Brain (tissue), 1 donor: ENCODE results near the genes IGSF3 and VTCN1.

DNA sequence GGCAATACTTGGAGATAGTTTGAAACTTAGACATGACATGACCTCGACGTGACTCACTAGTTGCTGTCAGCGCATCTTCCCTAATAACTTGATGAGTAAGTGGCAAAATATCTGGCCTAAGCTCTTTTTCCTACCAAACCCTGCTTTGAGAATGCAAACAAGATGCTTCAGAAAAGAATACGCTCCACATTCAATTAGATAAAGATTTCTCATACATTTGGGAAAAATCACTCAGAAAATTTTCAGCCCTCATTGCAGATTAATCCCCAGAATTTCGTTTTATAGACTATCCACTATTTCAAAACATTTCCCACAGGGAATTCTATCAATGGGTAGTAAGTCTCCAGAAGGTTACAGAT lies 79.6 kb upstream of the TSPAN2 start:
- RRBS = no CpG with 5 or more reads among the region's 5 CpGs

DNA sequence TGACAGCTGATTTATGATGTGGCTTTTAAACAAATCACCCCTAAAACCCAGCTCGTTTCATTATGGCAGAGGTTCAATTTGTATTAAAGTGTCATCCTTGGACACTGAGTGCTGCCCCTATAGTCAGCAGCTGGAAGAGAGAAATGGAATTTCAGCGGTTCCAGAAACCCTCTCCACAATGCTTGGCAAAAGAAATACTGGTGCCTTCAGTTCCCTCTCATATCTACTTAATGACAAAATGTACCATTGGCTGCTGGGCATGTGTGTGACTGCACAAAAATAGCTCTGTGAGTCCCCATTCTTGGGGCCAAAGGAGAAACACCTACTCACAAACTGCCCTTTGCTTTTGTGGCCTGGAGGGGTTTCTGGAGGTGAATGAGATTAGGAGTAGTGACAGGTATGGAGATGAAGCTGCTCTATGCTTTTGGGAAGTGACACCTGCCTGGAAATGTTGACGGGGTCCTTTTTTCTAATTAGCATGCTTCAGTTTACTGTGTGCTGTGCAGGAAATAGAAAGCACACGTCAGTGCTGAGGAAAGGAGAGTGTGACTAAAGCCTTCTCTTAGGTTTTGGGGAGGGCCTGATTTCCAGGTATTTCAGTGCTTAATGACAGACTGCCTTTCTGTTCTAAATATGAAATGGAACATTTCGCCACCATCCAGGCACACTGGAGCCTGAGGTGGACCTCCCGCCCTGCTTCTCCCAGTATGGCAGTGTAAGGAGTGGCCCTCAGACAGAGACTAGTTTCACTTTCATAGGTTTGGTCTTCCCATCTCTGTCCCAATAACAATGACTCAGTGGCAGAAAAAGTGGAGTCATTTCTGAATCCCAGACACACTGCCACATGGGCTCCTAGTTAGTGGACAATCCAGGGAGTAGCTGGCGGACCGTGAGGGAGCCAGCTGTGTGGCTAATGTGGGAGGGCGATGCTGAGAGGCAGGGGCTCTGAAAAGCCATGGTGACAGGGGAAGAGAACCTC lies 95.3 kb upstream of the TSPAN2 start:
- RRBS = no CpG with 5 or more reads among the region's 9 CpGs

DNA sequence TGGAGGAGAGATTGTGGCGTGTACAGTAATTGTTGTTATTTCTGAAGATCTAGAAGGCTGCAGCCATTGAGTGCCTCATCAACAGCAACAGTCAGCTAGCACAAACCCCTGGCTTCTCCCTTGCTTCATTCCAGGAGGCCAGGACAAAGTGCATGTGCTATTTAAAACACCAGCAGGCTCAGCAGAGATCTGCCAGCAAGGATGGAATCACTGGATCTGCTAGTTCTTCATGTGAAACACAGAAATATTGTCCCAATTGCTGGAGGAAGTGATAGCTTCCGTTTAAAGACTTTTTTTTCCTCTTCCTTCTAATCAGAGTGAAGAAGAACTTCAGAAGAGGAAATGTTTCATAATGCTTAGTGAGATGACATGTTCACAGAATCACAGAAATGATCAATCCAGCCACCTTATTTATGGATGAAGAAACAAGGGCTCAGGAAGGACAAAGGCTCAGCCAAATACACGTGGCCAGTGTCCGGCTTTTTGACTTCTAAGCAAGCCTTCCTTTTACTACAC lies 3.0 kb upstream of the NGF start:
- RRBS = no CpG with 5 or more reads among the region's 4 CpGs

DNA sequence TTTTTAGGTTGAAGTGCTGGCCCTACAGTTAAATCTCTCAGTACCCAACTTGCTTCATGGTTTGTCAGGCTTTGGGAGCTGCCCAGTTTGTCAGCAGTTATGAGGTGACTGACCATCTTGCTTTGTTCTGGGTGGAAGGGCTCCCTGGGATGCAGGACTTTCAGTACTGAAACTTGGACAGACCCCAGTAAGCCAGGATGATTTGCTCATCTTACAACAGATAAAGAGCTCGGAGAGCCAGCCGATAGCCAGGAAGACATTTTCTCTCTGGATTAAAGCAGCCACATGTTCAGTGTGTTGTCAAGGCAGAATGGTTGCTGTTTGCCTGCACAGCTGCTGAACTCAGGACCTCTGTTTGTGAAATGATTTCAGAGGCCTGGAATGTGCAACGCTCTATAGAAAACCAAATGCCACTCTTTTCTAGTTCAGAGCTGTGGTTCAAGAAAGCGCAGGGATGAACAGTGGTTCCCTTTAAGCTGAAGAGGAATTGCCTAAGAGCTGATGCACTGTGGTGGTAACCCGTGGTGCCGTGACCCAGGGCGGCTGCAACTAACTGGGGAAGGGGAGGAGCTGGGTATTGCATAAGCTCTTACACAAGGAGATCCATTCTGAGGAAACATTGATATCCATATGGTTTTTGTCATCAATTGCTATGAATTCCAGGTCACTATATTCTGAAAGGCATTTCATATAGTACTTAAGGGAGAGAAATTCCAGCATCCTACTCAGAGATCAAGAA lies 40.7 kb downstream of the CASQ2 start:
- RRBS = no CpG with 5 or more reads among the region's 7 CpGs

- RRBS = no CpG with 5 or more reads among the region's 11 CpGs
Measured at GRCh38 chr1:116138919-116139372, 27.7 kb downstream of the MAB21L3 start.

GRCh38 chr1:116333828-116334573 lies 39.0 kb upstream of the ATP1A1 start:
- RRBS = no CpG with 5 or more reads among the region's 4 CpGs

DNA sequence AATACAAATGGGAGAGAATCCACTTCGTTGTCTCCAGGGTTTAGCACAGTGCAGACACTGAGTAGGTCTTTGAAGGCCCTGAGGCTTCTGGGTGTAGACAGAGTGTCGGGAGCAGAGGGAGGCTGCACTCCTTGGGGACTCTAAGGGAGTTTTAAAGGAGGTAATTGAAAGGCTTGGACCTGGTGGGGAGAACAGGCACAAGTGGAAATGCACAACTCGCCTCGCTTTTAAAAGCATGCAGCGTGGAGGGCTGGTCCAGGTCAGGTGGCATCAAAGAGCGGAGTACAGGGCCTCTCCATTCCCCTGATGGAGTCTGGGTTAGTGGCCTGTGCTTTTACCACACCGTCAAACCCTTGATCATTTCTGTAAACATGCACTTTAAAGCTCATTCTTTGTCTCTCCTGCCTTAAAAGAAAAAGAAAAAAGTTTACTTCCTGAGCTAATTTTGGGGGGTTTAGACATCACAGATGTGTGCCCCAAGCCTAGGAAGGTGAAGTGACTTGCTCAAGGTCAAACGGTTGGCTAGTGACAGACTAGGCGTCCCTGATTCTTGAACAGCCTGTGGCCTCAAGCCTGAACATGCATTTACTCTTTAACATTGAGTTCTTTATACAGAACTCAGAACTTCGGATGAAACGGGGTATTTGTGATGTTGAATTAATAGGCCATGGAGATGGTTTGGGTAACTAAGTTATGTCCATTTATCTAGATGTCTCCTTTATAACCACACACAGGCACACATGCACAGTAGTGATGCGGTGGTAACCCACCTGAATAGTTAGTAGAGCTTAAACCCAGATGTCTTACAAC lies 1.9 kb downstream of the ATP1A1 start:
- RRBS = no CpG with 5 or more reads among the region's 12 CpGs

DNA sequence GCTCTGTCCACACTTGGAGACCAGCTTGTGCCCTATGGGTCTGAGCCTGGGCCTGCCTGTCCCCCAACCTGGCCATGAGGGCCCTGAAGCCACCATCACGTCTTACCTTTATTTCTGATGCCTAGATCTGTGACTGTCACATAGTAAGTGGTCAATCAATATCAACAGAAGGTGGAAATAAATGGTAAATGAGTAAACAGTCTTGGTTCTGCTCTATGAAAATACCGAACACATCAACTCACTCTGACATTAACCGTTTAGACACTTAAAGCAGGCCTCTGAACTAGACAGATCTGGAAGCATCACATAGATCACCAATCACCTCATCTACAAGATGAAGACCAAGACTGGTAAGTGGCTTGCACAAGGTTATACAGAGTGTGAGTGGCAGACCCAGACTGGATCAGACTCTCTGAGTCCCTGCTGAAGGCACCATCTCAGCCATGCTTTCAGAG lies 79.6 kb downstream of the CD58 start:
- RRBS = no CpG with 5 or more reads among the region's 3 CpGs

GRCh38 chr1:116666932-116668106 lies at the start of gene IGSF3:
Gene IGSF3 (minus strand): TSS chr1:116667733.
- RRBS = 2% methylated on average over 54 of the region's 110 CpGs

- RRBS = no CpG with 5 or more reads among the region's 7 CpGs
Measured at GRCh38 chr1:116755231-116755651, 1.0 kb downstream of the CD2 start.

DNA sequence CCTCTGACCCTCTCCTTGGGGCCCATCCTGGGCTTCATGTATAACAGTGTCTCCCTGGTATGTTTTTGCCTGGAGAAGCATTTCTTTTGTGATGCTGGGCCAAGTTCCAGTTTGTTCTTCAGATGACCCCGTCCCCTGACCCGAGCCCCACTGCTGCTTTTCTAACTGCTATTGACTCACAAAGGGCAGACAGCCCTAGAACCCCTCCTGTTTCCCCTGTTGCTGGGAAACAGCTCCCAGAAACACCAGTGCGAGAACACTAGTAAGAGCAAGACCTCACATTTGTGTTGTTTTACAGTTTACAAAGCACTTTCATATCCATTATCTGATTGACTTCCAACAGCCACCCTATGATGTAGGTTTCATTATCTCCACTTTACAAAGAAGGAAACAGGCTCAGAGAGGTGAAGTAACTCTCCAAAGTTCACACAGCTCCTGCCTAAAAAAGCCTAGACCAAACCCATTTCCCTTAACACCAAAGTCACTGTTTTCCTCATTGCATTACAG lies 9.1 kb downstream of the CD2 start:
- RRBS = no CpG with 5 or more reads among the region's 3 CpGs

- RRBS = no CpG with 5 or more reads among the region's 6 CpGs
Measured at GRCh38 chr1:116764374-116765002, 10.3 kb downstream of the CD2 start.

GRCh38 chr1:116803538-116803916 lies 49.3 kb downstream of the CD2 start:
- RRBS = no CpG with 5 or more reads among the region's 5 CpGs

DNA sequence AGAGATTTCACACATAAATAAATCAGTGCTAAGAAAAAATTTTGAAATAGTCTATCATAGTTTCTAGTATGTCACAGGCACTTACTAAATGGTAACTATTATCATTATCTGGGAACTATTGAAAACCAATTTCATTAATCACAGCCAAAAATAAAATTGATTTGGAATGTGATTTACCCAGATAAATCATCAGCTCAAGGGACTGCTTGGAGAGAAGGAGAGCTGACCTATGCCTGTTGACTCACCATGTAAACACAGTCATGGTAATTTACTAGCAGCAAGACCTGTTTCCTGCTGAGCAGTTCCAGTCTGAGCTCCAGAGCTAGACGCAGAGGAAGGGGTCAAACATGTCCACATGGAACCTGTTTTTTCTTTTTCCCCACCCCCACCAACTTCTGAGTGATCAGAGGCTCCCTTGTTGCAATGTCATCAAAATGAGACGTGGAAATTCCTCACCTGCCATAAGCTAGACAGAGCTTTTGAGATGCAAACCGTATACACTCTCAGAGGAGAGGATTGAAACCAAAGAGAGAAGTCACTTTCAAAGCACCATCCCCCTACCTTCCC lies 56.1 kb upstream of the PTGFRN start:
- RRBS = no CpG with 5 or more reads among the region's 3 CpGs

DNA sequence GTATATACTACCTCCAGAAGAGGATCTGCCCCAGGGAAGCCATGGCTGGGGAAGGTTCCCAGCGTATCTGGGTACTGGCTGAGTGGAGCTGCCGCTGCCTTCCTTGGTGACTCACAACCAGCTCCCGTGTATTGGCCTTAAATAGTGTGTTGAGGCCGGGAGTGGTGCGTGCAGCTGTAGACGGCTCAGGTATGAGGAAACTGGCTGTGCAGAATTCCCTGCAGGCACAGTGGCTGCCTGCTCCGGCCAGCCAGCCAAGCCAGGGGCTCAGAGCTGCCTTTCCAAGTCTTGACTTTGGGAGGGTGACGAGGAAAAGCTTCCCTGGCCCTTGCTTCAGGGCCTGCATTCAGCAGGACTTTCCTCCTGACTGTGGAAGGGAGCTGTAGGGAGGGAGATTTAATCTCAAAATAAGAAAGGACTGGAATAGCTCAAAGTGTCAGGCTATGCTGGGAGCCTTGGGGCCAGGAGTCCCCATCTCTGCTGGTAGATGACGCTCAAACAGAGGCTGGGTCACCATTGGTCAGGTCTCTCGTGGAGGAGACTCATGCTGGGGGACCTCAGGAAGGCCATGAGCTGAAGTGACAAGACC lies at the start of gene VTCN1:
Gene VTCN1 (minus strand): TSS at position 115 of the 589 bp plus-strand sequence.
- RRBS = 95% methylated on average over 4 of the region's 10 CpGs

GRCh38 chr1:117592117-117592854 lies 13.6 kb upstream of the TENT5C start:
- RRBS = no CpG with 5 or more reads among the region's 10 CpGs

DNA sequence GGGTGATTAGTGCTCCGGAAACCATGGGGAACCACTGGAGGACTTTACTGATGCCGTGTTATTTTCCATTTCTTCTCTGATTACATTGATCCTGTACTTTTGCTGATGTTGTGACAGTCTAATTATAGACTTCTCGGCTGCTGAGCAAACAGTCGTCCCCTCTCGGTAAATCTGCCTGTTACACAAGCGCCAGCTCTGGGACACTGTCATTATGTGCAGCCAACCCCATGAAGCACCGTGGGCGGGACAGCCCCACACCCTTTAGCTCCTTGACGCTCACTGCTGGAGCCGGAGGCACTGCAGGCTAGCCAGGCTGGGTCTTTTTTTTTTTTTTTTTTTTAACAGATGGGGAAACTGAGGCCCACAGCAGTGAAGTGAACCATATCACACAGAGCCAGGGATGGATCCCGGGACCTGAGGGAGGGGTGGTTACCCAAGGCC lies 6.0 kb upstream of the TENT5C start:
- RRBS = 83% methylated on average over 2 of the region's 11 CpGs

GRCh38 chr1:117612421-117612735 lies 6.5 kb downstream of the TENT5C start:
- RRBS = no CpG with 5 or more reads among the region's 4 CpGs

DNA sequence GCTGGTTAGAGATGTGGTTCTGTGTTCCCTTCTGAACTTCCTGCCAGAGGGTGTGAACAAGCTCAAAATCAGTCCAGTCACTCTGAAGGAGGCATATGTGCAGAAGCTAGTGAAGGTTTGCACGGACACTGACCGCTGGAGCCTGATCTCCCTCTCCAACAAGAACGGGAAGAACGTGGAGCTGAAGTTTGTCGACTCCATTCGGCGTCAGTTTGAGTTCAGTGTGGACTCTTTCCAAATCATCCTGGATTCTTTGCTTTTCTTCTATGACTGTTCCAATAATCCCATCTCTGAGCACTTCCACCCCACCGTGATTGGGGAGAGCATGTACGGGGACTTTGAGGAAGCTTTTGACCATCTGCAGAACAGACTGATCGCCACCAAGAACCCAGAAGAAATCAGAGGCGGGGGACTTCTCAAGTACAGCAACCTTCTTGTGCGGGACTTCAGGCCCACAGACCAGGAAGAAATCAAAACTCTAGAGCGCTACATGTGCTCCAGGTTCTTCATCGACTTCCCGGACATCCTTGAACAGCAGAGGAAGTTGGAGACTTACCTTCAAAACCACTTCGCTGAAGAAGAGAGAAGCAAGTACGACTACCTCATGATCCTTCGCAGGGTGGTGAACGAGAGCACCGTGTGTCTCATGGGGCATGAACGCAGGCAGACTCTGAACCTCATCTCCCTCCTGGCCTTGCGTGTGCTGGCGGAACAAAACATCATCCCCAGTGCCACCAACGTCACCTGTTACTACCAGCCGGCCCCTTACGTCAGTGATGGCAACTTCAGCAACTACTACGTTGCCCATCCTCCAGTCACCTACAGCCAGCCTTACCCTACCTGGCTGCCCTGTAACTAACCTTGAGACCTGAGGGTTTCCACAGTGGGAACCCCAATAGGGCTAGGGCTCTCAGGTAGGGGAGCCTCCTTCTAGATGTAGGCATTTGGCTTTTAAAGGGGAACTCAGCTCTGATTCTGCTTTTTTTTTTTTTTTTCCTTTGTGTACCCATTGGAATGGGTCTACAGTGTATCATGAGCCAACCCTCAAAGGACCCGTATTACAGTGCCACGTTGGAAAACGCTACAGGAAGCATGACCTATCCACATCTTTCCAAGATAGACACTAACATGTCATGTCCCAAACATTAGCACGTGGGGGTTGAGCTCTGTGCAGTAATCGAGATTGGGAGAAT lies 17.7 kb downstream of the TENT5C start:
- RRBS = no CpG with 5 or more reads among the region's 32 CpGs

GRCh38 chr1:117638559-117639085 lies 32.8 kb downstream of the TENT5C start:
- RRBS = no CpG with 5 or more reads among the region's 5 CpGs